CD14-positive monocyte (primary cell): ENCODE measurements around the genes FBN1 and SLC27A2.

- CAGE, long polyA plus RNA = no peak
Measured at GRCh38 chr15:44728961-44729724, 7.2 kb upstream of the TRIM69 start.

- CAGE, long polyA plus RNA = no peak
Measured at GRCh38 chr15:44810013-44810703, 73.8 kb downstream of the TRIM69 start.

- CAGE, long polyA plus RNA = no peak
Measured at GRCh38 chr15:44830419-44831283, 94.3 kb downstream of the TRIM69 start.

DNA sequence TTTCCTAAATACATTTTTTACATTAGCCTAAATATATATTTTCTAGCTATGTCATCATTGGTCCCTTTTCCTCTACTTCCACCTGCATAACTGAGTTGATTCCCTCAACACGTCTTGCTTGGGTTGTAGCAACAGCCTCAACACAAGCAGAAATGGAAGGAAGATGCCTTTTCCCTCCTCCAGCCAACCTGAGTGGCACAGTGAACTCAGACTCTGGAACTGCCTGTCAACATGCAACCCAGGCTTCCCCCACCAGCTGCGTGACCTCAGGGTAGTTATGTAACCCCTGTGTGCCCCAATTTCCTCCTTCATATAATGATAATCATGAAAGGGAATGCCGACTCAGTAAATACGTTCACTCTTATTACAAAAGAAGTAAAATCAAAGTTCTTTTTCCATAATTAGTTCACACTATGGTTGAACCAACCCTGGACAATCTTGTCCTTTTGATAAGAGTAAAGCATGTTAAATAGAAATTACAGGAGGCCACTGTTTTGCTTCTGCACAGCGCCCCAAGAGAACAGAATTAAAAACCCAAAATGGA is 101.7 kb upstream of the TERB2 start:
- CAGE, long polyA plus RNA = no peak

- CAGE, long polyA plus RNA = no peak
Measured at GRCh38 chr15:45024479-45025057, 1.6 kb downstream of the SORD start.

DNA sequence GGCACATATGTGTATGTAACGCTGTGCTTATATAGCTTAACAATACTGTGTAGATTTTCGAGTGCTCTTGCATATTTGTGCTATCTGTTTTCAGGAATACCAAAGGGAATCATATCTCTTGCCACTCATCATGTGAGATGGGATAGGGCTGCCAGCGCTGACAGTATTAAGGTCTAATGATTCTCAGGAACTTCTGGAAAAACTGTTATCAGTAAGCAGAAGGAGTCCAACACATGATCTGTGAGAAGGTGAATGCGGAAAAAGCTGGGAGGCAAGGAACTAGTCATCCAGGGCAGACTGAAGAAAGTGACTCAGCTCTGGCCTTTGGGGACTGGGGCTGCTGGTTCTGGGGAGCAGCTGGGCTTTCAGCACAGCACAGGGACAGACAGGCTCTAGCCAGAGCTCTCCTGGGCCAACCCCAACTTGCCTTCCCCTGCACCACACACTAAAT is 34.3 kb downstream of the DUOX2 start:
- CAGE, long polyA plus RNA = no peak

DNA sequence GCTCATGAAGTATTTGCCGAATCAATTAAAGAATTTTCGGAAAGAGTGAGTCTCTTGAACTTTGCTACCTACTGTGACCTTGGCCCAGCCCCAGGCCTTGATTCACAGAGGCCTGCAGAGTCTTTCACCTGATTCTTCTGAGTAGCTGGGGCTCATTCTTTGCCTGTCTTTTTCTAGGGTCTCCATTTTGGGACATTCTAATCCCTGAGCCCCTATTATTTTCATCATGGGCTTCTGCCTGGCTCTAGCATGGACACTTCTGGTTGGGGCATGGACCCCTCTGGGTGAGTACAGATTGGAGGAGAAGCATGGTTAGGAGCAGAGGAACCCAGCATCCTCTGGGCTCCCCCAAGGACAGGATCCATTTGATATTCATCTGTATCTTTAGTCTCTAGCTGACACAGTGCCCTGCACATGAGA is 2.0 kb downstream of the DUOX1 start:
- CAGE, long polyA plus RNA = no peak

DNA sequence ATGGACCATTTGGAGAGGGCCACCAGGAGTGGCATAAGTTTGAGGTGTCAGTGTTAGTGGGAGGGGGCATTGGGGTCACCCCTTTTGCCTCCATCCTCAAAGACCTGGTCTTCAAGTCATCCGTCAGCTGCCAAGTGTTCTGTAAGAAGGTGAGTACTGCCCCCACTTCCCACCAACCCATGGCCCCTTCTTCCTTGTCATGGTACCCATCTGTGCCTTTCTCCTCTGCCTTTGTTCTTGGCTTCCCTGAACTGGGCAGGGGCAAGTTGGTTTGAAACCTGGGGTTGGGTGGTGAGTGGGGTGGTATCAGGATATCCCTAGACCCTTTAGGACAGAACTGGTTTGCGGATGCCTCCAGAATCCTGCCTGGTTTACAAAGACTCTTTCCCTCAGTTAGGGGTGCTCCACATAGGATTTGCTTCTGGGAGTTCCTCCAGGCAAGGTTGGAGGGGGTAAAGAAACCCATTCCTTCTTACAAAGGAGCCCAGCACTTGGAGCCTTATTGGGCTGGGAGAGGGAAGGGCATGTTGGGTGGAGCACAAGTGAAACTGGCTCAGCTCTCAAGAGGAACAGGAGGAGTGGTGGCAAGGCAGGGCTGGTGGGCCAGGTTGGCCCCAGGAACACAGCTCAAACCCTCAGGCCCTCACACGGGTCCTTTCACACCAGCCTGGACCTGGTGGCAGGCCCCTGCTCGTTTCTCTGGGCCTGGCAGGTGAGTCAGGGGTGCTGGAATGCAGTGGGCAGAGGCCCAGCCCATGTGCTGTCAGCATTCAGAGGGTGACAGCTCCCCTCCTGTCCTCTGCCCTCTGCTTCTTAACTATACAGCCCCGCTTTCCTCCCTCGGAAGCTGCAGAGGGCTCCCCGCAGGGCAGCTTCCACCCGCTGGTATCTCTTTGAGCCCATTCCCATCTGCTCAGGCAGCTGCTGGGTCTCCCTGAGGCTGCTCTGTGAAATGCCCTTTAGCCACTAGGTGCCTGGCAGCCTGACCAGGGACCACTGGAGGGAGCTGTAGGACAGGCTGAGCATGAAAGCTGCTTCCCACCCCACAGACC is 25.2 kb downstream of the SHF start:
- CAGE, long polyA plus RNA = no peak

DNA sequence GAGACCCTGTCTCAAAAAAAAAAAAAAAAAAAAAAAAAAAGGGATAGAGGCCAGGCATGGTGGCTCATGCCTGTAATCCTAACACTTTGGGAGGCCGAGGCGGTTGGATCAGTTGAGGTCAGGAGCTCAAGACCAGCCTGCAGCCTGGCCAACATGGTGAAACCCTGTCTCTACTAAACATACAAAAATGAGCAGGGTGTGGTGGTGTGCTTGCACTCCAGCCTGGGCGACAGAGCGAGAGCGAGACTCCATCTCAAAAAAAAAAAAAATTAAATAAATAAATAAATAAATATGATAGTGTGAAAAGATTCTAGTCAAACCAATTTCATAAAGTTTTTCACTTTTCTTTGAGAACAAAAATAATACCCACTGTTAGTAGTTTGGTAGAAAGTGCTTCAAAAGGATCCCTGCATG is 23.0 kb downstream of the BLOC1S6 start:
- CAGE, long polyA plus RNA = no peak

GRCh38 chr15:45644713-45645191 is 9.9 kb downstream of the SQOR start:
- CAGE, long polyA plus RNA = no peak

- CAGE, long polyA plus RNA = no peak
Measured at GRCh38 chr15:46969878-46970286, 747.4 kb upstream of the SEMA6D start.

- CAGE, long polyA plus RNA = no peak
Measured at GRCh38 chr15:48330721-48331247, 445 bp upstream of the DUT start.

- CAGE, long polyA plus RNA = no peak
Measured at GRCh38 chr15:48445282-48445727, 114.1 kb downstream of the DUT start.

- CAGE, long polyA plus RNA = no peak
Measured at GRCh38 chr15:48465386-48465941, 134.2 kb downstream of the DUT start.

GRCh38 chr15:48603220-48603380 is 42.4 kb downstream of the FBN1 start:
- CAGE, long polyA plus RNA = no peak

- CAGE, long polyA plus RNA = no peak
Measured at GRCh38 chr15:48645587-48646398, at the start of gene FBN1. Gene FBN1, minus strand, starts transcription at chr15:48645709.

DNA sequence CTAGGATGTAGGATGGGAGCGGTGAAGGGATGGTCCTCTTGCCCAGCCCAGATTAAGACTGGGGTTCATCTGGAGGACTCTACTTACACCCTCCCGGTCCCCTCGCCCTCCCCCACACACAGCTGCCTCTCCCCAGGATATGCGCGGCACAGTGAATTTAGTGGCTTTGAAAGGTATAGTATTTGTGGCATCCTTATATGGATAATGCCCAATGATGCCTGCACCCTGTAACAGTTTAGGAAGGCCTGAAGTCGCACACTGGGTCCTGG is 900 bp upstream of the FBN1 start:
- CAGE, long polyA plus RNA = no peak

DNA sequence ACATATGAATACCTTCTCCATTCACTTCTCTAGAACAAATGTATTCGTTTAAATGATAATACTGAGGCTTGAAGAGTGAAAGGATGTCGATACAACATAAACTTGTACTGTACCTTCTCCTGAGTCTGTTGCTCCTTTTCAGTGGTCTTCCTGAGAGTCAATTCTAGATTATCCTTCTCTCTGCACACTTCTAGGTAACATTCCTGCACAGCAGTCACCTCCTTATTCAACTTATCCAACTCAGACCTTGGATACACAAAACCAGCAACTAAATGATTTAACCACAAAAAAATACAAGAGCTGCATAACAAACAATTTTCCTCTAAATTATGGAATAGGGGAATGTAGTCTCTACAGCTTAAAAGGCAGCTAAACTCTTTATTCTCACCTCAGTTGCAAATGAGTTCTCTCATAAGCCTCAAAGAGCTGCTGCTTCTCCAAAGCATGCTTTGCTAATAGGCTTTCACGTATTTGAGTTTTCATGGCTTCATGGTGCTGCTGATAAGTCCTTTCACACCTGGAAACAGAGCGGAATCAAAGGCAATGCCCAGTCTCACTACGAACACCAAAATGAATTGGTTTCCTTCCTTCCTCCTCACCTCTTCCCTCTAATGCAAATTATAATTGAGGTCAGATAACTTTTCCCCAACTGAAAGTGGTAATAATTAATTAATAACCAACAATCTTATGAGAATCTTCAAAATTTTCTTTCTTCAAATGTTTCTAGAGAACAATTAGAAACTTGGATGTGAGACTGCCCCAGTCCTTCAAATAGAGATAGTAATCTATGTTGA is 43.7 kb downstream of the CEP152 start:
- CAGE, long polyA plus RNA = no peak

GRCh38 chr15:48925511-48926329 is 38.0 kb downstream of the SHC4 start:
- CAGE, long polyA plus RNA = no peak

- CAGE, long polyA plus RNA = no peak
Measured at GRCh38 chr15:50181839-50182551, at the start of gene SLC27A2. Gene SLC27A2, plus strand, starts transcription at chr15:50182196.